H7 (cell line): ENCODE results near the gene PTGES.

- RAMPAGE, long total RNA = no peak
These were observed 10.2 kb upstream of the PHYHD1 start for GRCh38 chr9:128910626-128910988.

GRCh38 chr9:129052544-129053071 lies 16.2 kb downstream of the MIGA2 start:
- RAMPAGE, long total RNA = no peak

DNA sequence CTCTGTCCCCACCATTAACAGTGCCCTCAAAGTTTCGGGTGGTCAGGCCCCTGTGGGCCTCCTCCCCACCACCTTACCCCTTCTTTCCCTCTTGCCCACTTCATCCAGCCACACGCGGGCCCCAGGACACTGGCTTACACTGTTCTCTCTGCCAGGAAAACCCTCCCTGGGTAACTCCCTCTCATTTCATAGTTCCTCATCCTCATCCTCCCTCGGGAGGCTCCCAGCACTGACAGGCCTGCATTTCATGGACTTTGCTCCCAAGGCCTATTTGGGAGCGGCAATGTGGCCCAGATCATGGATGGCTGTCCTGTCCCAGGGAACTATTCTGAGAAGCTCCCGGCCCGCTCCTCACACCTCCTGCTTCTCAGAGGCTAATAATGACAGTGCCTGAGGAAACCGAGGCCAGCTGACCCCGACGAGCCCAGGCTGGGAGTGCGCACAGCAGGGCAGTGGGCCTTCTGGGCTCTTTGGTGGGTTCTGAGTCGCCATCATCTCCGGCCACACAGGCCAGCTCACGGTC lies 2.3 kb upstream of the DOLPP1 start:
- RAMPAGE, long total RNA = no peak

- RAMPAGE, long total RNA = no peak
These were observed 734 bp downstream of the CRAT start for GRCh38 chr9:129109862-129110255.

GRCh38 chr9:129111799-129112473 lies 721 bp downstream of the PTPA start:
- RAMPAGE, long total RNA = no peak

GRCh38 chr9:129147332-129147760 lies 30.7 kb downstream of the IER5L start:
- RAMPAGE, long total RNA = no peak

GRCh38 chr9:129147832-129148185 lies 30.3 kb downstream of the IER5L start:
- RAMPAGE, long total RNA = no peak

DNA sequence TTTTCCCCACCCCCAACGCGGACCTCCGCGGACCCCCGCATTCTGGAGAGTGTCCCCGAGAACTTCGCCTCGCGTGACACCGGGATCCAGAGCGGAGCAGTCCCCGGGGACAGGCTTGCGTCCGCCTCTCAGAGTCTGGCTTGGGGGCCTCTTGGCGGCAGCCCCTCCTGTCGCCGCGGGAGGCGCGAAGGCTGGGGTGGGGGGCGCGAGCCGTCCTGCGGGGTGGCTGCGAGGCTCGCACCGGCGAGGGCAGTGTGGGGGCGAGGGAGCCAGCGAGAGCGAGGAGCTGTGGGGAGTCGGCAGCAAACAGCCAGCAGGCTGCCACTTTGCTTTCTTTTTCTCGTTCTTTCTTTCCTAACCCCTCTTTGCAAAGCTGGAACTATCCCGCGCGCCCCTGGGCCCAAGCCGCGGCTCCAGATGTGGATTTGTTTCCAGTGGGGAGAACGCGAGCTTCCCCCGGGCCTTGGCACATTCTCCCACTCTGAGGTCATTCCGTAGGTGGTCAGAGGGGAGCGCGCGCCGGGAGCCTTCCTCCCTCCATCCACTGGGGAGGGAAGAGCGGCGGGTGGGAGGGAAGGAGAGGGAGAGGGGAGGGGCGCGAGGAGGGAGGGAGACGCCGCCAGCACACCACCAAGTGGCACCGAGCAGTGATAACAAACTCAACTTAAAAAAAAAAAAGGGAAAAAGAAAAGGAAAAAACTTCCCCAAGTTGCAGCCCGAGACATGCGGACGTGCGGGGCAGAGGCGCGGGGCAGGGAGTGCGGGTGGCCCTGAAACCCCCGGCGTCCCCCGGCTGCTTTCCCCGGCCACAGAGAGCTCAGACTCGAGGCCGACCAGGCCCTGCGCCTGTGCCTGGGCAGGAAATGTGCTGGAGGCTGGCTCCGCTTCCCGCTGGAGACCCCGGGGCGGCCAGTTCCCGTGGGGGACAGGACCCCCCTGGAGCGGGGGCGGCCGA lies 3.4 kb downstream of the IER5L start:
- RAMPAGE, long total RNA = no peak

DNA sequence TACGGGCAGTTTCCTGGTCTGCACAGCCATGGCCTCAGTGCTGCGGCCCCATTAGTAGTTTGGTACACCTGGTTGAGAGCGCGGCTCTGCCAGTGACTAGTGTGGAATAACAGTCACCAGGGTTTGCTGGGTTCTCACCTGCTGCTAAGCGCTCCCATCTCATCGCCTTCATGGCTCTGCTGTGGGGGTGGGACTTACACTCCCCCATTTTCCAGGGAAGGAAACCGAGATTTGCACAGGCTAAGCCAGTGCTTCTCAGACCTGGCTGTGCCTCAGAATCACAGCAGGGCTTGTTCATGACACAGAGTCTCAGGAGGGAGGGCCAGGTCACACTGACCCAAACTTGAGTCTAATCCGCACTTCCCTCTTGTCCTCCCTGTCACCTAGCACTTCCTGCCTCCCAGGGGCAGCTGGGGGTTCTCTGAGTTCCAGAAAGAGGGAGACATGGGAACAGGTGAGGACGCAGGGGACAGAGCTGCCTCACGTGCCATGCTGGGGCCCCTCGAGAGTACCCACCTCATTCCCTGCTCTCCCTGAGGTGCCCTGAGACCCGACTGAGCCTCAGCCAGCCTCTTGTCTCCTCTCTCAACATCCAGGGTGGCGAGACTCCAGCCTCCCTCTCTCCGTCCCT lies 15.6 kb upstream of the IER5L start:
- RAMPAGE, long total RNA = no peak

DNA sequence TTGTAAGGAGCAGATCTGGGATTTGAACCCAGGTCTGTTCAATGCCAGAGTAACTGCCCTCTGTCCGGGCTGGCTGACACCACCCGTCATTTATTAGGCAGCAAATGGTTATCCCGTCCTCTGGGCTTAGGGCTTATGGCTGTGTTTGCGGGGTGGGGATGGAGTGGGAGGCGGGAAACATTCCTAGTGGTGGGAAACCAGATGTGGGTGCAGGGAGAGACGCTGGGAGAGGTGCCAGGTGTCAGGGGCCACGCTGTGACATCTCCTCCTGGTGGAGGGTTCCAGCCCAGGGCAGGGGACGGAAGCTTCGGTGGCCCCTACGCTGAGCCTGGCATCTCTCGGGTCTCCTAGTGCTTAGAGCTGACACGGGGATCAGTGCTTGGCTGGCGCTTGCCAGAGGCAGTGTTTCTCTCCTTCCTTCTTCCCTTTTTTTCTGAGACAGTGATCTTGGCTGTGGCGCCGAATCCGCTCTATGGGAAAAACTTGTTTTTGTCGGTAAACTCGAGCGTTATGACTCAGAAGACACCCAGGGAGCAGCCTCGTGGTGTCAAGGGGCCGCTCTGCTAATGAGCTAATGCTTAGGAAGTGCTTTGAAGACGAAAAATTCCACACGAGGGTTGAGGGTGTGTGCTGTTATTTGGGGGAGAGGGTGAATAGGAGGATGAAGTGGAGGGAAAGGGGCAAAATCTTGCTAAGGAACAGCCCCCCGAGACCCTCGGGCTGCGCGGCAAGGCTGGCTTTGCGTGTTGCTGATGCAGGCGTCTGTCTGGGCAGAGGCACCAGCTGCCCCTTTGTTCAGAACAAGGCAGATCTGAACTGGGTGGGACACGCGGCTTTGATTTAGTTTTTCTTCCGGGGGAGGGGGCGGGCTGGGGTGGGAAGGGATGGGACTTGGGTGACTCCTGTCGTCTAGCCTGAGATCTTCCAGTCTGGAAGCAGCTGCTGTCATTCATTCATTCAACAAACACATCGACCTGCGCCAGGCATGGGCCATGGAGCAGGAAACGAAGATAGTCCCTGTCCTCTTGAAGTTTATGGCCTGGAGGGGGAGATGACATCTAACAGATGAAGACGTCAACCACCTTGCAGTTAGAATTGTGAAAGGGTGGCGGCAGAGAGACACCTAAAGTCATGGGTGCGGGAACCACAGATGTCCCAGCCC lies 20.5 kb upstream of the IER5L start:
- RAMPAGE, long total RNA = no peak

DNA sequence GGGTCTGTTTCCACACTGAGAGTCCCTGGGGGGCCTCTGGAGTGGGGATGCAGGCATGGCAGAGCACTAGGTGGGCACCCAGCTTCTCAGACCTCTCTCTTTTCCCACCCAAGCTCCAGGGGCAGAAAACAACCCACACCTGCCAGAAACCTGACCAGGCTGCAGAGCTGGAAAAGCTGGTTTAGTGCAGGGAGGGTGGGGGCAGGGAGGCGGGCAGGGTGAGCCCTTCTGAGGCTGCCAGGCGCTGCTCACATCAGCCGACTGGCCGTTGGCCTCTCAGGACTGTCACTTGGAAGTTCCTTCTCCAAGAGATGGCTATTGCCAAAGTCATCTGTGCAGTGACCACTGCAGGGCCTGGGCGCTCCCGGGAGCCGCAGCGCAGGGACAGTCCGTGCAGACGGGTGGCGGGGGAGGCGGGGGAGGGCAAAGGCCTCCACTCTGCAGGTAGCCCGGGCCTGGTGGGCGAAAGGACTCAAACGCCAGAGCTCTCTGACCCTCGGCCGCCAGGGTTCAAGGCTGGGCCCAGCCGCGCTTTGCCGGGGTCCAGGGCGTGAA lies 205.0 kb upstream of the IER5L start:
- RAMPAGE, long total RNA = no peak

- RAMPAGE, long total RNA = no peak
These were observed 218.0 kb downstream of the C9orf50 start for GRCh38 chr9:129403004-129403203.

DNA sequence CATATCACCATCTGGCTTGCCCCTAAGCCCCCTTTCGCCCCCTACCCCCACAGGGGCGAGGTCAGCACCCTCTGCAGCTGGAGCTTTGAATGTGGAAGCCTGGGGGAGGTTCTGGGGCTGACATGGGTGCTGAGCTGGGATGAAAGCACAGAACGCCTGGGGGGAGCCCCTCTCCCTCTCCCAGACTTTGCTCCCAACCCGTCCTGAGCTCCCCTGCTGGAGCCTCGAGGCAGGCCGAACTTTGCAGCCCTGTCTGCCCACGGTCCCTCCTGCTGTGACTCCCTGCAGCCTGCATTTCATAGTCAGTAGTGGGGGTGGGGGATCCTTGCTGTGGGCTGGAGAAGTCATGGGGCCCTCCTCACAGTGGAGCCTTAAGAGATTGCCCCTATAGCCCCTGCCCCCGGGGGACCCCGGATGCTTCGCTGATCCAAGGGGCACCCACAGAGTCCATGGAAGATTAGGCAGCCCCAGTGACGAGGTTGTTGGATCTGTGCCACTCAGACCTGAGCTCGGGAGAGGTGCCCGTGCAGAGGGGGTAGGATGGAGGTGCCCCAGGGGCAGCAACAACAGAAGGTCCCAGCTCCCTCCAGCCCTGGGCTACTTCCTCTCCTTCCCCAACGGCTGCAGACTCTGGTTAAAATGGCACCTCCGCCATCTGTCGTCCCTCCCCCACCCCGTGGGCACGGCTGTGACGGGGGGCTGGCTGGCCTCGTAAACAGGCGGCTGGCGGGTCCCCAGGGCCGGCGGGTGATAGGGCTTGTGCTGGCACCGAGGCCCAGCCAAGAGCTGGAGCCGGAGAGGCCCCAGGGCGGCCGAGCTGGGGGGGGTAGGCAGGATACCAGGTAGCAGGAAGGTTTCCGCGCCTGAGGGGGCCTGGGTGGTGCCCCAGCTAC lies 162.0 kb downstream of the C9orf50 start:
- RAMPAGE, long total RNA = no peak

DNA sequence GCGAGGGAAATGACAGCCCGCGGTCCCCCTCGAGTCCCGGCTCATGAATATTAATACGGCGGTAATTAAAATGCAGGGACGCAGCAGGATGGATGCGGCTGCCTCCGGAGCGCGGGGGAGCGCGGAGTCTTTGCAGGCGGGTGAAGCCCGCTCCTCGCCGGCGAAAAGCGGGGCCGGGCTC lies 132.7 kb downstream of the C9orf50 start:
- RAMPAGE, long total RNA = no peak

GRCh38 chr9:129499945-129500584 lies 120.8 kb downstream of the C9orf50 start:
- RAMPAGE, long total RNA = no peak

DNA sequence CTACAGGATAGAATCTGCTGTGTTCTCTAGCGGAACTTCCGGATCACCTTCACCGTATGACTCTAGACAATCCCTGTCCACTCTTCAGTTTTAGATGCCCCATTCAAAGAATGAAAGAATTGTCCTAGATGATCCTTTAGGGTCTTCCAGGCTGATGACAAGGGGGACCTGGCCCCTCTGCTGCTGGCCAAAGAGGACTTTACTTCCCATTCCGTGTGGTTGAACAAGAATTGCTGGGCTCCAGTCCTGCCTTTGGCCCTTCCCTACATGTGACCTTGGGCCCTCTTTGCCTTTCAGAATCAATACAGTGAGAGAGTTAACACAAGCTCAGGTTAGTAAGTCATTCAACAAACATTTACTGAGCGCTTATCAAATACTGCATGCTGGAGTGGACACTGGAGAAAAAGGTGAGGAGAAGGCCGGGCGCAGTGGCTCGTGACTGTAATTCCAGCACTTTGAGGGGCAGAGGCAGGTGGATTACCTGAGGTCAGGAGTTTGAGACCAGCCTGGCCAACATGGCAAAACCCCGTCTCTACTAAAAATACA lies 113.1 kb downstream of the C9orf50 start:
- RAMPAGE, long total RNA = no peak

DNA sequence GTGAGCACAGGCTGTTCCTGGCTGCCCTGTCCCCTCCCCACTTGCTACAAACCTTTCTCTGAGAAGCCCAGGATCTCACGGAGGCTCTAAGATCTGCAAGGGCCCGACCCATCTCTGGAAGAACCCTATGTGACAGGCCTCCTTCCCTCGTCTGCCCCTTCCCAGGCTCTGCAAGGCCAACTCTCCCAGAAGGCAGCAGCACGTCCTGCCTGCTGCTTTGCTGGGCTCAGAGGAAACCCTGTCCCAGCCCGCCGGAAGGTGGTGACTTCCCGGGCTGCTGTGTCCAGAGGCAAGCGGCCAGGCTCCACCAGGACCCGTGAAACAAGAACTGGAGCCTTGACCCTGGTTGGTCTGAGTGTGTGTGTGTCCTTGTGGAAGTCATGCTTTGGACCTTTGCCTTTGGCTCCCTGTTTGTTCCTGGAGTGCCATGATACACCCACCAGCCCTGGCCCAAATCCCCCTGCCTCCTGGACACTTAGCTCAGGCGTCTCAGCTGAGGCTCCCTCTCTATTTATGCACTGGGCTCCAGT lies 72.4 kb downstream of the C9orf50 start:
- RAMPAGE, long total RNA = no peak

GRCh38 chr9:129611045-129611463 lies 9.8 kb downstream of the C9orf50 start:
- RAMPAGE, long total RNA = no peak

DNA sequence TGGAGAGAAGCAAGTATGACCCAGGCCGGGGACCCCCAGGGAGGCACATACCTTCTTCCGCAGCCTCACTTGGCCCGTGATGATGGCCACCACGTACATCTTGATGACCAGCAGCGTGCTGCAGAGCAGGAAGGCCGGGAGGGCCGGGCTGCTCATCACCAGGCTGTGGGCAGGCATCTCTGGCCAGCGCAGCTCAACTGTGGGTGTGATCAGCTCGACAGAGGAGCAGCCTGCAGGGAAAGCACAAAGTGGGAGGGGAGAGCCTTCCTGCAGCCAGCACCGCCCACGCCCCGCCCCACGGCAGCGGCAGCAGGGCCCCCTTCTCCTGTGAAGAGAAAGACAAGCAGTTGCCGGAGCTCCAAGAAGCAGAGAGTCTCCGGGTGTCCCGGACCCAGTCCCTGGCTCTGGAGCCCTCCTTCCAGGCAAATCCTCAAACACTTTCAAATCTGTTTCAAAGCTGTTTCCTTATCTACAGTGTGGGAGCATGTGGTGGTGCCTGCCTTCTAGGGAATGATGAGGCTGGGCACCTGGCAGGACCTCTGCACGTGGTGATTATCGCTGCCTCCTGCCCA lies at the start of gene PTGES:
PTGES (minus strand) TSS at position 207 of the 572 bp plus-strand sequence.
- RAMPAGE, long total RNA = no peak

- RAMPAGE, long total RNA = no peak
These were observed 488 bp downstream of the USP20 start for GRCh38 chr9:129835670-129836222.